Myometrial cell (primary cell): ENCODE measurements around the genes FBXO6 and TNFRSF8.

- RAMPAGE, long total RNA, result start-site peak on the plus strand at chr1:11664193-11664232, 40 and 99 reads in 2 replicates
Observed at GRCh38 chr1:11663889-11664501, at the start of gene FBXO6. FBXO6 (plus strand) TSS chr1:11664200.

DNA sequence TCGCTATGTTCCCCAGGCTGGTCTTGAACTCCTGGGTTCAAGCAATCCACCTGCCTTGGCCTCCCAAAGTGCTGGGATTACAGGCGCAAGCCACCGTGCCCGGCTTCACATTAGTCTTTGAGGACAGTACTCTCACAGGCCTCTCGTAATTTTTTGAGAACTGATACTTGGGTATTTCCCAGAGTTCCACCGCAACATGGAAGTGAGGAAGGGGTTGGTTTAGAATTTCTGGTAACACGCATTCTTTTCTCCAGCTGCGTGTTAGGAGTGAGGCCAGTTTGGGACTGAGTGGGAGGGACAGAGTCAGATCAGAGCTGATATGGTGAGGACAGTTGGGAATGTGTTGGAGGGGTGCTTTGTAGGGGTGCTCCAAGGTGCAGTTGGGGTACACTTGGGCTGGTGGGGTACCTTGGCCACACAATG, 6.7 kb downstream of the FBXO6 start:
- RAMPAGE, long total RNA, result no peak

DNA sequence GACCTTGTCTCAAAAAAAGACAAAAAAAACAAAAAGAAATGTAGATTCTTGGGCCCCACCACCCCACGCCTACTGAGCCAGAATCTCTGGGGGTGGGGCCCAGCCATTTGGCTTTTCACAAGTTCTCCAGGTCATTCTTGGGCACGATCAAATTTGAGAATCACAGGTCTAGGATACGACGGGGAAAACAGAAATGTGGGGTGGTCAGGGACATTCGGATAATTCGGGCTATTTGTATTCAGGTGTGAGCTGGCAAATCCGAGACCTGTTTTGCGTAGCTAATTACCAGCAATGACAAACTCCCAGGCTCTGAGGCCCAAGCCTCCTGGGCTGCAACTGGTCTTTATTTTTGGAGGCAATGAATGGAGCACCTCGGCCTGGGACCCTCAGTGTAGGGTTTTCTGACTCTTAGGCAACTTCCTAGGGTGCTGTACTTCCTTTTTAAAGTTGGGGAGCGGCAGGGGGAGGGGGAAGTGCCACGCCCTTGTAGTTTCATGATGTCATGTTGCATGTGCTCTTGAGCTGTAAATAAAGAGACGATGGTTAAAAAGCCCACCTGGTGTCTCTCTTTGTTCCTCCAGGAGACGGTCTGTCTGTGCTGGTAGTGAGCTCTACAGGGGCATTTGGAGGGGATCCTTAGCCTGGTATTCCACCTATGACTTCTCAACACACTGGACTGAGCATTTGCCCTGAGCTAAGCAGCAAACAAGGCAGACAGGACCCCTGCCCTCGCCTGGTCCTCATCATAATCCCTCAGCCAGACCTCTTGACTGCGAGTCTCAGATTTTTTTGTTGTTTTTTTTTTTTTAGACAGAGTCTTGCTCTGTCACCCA, 10.4 kb upstream of the AGTRAP start:
- RAMPAGE, long total RNA, result no peak

DNA sequence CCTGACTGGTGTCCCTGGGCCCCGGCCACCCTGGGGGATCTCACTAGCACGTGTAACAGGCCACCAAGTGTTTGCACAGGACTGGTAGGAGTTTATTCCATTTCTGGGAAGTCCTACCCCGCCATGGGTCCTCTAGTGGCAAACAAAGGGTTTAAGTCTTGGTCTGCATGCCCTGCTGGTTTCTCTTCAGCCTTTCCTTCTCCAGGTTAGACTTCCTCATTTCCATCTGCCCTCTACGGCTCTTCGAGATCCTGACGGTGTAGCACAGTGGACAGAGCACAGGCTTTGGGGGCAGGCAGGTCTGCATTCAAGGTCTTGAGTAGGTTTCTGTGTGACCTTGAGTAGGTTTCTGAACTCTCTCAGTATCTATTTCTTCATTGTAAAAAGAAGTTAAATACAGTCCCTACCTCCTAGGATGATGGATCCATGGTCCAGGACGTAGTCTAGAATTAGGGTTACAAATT, 2.9 kb downstream of the AGTRAP start:
- RAMPAGE, long total RNA, result no peak

DNA sequence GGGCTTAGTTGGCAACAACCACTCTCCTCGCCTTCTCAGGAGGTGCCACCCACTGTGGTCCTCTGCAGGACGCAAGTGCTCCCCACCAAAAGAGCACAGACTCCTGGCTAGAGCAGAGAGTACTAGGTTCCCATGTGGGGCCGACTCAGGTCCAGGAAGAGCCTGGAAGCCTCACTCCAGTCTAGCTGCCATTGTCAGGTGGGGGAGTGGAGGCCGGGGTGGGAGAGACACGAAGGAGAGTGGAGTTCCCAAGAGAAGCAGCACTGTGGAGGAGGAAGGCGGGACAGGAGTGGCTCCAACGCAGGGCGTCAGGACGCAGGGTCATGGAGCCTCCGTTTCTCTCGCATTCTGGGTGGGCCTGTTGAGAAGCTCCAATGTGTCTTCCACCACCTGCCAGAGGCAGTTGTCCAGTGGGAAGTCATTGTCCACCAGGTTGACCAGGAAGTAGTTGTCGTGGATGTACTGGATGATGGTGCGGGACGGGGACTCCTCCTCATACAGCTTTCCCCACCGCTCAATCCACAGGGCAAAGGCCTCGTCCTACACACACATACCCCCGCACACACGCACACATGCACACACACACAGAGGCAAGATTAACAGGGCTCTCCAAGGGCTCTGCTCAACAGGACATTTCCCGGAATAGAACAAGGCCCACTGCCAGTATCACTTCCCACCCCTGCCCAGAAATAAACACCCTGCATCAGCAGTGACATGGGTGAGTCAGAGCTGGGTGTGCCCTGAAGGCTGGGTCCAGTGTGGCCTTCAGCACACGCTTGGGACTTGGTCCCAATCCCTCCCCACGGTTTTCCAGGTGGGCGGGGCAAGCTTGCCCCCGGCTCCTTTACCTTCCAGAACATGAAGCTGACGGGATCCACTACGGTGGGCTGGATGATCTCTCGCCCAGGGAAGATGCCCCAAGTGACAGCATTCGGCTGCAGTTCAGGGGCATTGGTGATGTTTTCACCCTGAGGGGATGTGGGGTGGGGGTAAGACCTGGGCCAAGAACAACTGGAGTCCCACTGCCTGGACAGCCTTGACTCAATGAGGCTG, 15.1 kb downstream of the MTHFR start:
- RAMPAGE, long total RNA, result no peak

DNA sequence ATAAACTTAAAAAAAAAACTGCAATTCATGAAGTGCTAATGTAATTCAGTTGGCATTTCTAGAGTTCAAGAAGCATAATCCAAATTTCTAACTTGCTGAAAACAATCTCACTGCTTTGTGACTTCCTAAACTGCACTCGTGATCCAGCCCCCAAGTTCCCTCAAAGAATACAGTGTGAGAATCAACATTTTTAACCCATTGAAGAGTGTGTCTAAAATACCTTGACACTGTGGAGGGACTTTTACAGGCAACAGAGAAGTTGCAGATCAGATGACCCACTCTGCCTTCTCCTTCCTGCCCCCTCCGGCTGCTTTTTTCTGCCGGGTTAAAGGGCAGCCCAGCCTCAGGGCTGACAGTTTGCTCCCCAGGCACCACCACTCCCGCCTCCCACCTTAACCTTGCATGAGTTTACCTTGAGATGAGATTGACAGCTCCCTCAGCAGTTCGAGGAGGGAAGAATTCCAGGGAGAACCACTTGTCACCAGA, 3.3 kb downstream of the MTHFR start:
- RAMPAGE, long total RNA, result no peak

DNA sequence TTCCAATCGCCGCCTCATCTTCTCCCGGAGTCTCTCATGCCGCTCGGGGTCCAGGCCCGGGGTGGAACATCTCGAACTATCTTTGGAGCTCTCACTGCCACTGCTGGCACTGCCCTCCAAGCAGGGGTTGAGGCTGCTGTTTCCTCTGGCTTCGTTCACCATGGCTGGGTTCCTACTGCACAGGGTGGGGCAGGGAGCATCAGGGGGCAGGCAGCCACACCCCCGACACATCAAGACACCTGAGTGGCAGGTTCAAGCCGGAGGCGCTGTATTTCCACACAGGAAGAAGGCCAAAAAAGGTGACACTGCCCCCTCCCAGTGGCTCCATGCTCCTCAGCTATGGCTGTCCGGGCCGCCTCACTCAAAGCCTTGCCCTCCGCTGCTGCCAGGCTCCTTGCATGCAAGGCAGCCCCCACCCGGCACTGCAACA, 2.8 kb downstream of the MTHFR start:
- RAMPAGE, long total RNA, result no peak

- RAMPAGE, long total RNA, result no peak
Observed at GRCh38 chr1:11873904-11874670, 15.3 kb upstream of the NPPB start.

DNA sequence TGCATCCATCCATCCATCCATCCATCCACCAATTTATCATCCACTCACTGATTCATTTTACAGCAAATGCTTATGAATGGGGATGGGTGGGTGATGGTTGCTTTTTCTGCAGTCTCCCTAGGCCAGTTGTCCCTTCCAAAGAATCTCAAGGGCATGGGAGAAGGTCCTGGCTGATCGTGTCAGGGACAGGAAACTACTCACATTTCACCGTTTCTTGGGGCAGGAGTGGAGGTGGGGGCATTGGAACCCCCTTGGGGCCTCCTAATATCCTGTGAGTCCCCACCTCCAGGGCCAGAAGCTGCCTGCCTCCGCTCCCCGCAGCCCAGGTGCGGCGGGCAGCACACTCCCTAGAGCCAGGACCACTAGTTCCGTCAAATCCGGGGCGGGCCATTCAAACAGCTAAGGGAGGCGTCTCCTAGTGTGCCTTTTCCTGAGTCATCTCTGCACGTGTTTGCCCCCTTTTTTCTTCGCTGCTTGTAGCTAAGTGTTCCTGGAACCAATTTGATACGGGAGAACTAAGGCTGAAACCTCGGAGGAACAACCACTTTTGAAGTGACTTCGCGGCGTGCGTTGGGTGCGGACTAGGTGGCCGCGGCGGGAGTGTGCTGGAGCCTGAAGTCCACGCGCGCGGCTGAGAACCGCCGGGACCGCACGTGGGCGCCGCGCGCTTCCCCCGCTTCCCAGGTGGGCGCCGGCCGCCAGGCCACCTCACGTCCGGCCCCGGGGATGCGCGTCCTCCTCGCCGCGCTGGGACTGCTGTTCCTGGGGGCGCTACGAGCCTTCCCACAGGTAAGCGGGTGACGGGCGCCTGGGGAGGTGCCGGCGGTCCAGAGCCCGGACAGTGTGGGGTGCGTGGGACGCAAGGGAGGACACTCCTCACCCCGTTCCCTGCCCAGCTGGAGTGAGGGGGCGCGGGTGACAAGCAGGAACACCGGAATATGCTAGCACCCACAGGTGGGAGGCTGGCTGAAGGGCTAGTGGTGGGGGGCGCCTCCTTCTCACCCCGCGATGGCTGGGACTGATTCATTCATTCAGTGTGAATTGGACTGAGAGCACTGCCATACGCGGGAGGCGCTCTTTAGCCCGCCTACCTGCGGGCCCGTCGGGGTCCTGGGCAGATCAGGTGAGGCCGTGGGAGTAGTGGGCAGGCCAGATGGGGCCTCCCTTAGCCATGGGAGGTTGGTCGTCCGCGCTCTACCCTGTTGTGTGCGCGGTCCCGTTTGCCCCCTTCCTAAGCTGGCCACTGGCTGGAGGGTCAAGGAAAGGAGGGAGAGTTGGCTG, at the start of gene TNFRSF8:
TSS of gene TNFRSF8 (plus strand) at position 431 of the 1,281 bp plus-strand sequence.
- RAMPAGE, long total RNA, result no peak

DNA sequence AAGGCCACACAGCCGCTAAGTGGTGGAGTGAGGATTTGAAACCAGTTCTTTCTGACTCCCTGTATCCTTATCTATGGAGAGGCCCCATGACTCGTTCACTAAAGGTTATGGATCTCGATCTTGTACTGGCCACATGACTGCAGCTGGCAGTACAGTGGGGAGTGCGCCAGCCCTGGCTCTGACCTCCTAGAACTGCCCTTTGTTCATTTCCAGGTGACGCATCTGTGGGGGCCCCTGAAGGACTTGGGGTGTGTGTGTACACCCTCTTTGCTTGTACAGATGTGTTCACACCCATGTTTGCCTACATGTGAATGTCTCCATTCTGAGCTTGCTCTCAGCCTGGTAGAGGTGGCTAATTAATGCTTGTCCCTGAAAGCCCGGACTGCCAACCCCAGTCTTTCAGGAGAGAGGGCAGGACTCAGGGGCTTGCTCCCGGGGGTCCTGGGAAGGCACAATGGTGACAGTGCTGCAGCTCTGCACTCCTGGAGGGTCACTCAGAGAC, 19.8 kb downstream of the TNFRSF1B start:
- RAMPAGE, long total RNA, result no peak

GRCh38 chr1:12189355-12190214, 22.8 kb downstream of the TNFRSF1B start:
- RAMPAGE, long total RNA, result no peak

- RAMPAGE, long total RNA, result no peak
Observed at GRCh38 chr1:12204764-12205239, 25.0 kb upstream of the VPS13D start.

DNA sequence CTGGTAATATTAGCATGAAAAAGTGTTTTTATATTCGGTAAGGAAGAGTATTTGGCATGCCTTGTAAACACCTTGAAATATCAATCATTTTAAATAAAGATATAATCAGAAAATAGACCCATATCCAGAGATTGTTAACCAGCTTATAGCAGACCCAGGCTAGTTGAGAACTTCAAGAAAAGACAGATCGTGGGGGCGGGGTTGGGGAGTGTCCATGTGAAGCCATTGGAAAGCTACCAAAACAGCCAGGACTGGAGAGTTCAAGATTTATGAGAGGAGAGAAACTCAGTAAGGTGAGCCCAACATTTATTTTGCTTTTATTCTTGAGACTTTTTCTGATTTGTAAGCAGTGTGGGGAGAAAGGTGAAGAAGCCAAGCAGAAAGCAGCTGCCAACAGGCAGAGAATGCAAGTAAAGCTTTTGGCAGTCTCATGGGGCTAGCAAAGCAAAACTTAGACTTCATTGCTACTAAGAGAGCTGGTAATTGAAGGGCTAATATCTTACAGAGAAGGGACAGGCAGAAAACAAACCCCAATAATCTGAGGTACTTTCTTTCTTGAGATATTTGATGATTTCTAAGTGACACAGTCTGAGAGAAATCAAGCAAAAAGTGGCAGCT, 179.9 kb downstream of the VPS13D start:
- RAMPAGE, long total RNA, result no peak

DNA sequence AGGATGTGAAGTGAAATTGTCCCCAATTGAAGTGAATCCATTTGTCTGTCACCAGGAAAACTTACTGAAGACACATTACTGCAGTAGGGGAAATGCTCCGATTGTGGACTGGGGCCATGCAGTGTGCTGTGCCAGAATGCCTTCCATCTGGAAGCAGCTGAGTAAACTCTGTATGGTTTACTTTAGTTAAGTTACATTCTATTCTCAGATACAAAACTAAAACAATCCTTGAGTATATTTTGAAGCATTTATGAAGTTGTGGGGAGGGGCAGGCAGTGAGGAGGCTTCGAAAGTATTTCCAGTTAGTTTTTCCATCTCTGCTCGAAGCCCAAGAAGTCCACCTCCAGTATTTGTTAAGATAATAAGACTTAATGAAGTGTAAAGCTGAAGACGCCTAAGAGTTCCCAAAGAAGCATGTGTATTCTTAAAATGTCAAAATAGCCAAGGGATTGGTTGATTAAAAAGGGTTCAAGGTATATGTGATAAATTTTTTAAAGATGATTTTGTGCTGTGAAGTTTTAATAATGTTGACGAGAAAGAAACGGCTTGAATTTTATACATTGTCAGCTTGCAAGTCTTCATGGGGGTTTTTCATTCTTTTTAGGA, 156.6 kb downstream of the DHRS3 start:
- RAMPAGE, long total RNA, result no peak

- RAMPAGE, long total RNA, result no peak
Observed at GRCh38 chr1:12473202-12474043, 144.6 kb downstream of the DHRS3 start.

DNA sequence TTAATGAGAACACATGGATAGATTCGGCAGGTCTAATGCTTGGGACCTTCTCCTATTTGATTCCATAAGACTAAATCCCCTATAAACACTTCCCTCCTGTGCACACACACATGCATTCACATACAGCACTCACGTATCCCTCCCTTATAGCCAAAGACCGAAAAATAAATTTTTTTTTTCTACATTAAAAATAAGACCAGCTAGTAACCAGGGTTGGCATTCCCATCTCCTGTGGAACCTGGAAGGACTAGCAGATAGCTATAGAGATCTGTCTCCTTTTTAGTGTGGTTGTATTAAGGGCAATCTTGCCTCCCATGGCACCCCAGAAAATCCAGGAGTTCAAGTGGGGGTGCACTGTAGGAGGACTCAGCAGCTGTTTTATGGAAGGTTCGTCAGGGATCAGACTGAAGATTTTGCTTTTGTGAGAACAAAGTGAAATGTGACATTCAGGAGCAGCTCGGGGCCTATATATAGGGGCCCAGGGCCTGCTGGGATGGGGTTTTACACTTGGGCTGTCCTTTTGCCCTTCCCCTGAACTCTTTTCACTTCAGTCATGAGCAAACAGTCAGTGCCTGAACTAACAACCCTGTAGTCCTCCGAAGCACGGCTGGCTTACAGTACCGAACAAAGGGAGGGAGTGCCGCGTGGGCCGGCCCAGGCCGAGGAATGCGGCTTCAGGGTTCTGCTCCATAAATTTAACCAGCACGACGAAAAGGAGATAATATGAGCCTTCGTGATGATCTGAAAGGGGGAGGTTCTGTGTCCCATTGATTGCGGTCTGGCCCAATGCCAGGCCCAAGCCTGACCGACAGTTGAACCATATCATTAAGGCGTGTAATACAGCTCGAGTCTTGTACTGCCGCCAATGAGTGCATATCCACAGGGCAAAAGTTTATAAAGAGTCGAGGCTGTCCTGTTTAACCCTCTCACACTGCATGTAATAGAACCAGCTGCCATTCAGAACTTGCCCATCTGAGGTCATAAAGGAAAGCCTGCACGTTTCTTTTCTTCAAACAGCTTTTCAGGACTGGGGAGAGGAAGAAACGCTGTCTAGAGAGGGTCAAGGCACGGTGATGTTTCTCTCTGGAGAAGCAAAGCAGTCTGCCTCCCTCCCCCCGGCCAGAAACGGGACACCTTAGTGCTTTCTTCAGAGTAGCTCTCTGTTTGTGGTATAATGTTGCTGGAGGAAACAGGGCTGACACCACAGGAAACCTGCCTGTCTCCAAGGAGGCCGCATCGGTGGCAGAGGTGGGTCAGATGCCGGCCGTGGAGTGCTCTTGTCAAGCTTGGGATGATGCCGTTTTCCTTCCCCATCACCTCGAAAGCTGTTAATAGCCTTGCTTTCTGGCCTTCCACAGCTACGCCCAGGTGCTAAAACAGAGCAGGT, 139.9 kb downstream of the DHRS3 start:
- RAMPAGE, long total RNA, result no peak

DNA sequence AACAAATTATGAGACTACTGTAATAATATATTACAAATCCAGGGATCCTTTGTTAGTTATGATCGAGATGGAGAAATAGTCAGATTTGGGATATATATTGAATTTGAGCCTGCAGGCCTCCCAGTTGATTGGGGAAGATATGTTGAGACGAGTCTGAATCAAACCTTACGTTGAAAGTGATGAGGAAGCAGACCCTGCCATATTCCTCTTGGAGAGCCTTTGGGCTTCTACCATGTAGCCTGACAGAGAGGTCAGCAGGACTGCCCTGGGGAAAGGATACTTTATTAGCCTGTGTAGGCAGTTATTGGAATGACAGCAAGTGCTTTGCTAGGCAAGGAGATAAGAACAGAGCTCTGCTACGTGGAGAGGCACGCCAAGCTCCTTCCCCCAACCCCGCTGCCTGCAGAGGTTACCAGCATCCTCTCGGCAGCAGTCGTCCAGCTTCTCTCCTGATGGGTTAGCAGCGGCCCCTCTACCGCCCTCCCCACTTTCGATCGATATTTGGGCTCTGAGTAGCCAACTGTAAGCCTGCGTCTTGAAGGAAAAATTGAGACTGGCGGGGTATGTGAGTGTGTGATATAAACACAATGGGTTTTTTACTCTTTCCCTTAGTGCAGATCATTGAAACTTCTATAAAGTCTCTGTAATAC, 122.4 kb downstream of the DHRS3 start:
- RAMPAGE, long total RNA, result no peak

- RAMPAGE, long total RNA, result no peak
Observed at GRCh38 chr1:12573116-12573361, 45.0 kb downstream of the DHRS3 start.

GRCh38 chr1:12609595-12610549, 8.1 kb downstream of the DHRS3 start:
- RAMPAGE, long total RNA, result no peak

GRCh38 chr1:12611261-12611981, 6.6 kb downstream of the DHRS3 start:
- RAMPAGE, long total RNA, result no peak